ENCODE results near the genes DERA and LMO3.

DNA sequence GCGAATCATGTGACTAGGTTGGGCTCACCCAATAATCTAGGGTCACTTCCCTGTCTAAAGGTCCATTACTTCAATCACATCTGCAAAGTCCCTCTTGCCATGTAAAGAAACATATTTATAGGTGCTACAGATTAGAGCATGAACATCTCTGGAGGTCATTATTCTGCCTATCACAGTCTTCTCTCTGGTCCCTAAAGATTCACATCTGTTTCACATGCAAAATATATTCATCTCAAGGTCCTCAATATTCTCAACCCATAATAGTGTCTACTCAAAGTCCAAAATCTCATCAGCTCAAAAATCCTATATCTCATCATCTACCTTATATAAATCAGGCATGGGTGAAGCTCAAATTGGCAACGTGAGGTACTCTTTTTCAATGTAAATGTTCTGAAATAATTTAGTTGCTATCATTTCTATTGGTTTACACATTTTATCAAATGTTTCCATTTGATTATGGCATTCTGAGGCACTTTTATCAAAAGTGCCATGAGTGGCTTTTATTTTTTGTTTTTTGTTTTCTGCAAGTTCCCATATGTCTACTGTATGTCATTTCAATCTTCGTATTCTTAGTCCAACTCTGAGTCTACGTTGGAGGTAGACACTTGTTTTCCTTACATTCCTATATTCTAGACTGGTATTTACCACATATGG lies 22.2 kb downstream of the RERG start:
- PRO-cap, result no peak

GRCh38 chr12:15268985-15269198 lies 47.7 kb upstream of the RERG start:
- PRO-cap, result no peak

- PRO-cap, result no peak
Measured at GRCh38 chr12:15719380-15719596, 69.9 kb downstream of the EPS8 start.

GRCh38 chr12:15910866-15912029 lies at the start of gene DERA:
TSS of gene DERA (plus strand) at chr12:15911332.
- PRO-cap, result unidirectional peak, plus-strand start at chr12:15911183; unidirectional peak, plus-strand start at chr12:15911332; unidirectional peak, minus-strand start at chr12:15911576; unidirectional peak, minus-strand start at chr12:15911594

DNA sequence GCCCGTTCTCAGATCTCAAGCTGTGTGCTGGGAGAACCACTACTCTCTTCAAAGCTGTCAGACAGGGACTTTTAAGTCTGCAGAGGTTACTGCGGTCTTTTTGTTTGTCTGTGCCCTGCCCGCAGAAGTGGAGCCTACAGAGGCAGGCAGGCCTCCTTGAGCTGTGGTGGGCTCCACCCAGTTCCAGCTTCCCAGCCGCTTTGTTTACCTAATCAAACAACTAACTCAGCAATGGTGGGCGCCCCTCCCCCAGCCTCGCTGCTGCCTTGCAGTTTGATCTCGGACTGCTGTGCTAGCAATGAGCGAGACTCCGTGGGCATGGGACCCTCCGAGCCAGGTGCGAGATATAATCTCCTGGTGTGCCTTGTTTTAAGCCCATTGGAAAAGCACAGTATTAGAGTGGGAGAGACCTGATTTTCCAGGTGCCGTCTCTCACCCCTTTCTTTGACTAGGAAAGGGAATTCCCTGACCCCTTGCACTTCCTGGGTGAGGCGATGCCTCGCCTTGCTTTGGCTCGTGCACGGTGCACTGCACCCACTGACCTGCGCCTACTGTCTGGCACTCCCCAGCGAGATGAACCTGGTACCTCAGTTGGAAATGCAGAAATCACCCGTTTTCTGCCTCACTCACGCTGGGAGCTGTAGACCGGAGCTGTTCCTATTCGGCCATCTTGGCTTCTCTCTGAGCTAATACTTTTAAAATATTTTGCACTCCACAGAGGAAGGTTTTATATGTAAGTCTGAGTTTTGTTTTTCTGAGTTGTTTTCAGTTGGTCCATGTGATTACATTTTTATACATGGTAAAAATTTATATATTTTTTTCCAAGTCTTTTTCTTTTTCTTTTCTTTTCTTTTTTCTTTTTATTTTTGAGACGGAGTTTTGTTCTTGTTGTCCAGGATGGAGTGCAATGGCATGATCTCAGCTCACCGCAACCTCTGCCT lies 35.4 kb downstream of the MGST1 start:
- PRO-cap, result no peak

GRCh38 chr12:16604614-16605610 lies 1.1 kb downstream of the LMO3 start:
- PRO-cap, result no peak

- PRO-cap, result no peak
Measured at GRCh38 chr12:16605611-16606209, at the start of gene LMO3. TSS of gene LMO3 (minus strand) at chr12:16606162.

- PRO-cap, result no peak
Measured at GRCh38 chr12:18428791-18429254, 167.5 kb downstream of the PIK3C2G start.

DNA sequence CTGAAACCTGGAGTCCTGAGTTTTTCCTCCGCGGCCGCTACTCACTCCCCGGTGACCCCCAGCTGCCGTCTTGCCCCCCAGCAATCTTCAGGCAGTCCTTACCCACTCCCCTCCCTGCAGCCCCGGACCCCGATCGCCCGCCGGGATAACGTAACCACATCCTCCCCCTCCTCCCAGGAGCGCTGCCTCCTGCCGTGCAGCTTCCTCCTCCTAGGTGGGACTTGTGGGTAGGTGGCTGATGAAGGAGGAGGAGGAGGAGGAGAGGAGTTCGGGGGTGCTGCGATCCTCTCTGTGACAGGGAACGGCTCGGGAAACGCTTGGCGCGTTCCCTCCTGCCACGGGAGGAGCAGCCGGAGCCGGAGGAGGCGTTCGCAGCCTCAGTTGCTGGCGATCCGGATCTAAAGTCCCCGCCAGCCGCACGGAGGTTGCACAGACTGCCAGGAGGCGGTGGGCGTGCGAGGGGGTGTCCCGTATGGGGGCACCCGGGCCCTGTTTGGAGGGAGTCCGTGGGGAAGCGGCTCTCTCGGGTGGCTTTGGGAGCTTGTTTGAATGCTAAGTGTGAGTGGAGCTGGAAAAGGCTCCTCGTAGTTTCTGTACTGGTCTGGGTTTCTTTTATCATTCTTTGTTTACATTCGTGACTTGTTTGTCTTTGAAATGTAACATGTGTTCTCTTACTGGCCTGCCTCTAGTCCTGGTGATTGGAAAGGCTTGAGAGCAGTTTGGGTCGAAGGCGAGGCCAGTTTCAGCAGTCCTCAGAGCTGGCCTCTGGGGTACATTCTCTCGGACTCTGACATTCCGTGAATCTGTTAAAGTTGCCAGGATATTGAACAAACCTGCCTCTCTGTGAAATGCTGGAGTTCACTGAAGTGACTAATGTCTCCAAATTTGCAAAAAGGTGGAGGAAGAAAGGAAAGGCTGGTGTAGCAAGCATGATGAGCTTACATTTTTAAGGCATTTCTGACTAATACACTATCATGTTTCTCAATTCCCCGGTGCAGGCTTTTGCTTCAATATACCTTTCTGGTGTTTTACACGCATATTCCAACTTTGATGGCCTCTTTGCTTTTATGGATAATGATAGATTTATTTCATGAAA lies 1.3 kb downstream of the PLEKHA5 start:
- PRO-cap, result no peak

DNA sequence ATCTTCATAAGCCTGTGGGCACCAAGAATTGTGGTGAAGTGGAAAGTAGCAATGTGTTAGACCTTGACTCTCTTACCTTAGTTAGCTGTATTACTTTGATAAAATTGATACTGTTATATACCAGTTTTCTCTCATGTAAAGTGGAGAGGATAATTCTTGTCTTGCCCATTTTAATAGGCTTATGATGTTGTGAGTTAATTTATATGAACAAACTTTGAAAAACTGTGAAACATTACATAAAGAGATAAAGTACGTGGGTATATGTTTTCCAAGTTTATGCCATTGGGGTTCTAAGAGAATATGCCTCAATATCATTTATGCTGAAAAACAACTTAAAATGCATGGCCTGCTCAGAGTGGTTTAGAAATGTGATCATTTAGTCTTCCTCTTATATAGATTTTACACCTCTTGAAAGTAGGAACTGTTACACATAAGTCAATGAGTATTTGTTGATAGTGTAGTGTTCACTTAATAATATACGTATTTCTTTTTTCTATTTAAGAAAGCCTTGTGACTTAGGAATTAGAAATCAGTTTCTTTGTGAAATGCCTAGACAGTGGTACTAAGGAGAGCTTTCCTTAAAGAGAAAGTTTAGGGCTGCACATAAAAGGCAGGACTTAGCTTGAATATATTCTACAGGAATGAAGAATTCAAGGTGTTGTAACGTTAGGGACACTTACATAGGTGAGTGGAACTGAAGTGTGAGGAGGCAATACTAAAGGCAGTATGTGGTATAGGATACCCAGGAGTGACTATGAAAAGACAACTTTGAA lies 17.4 kb downstream of the PLEKHA5 start:
- PRO-cap, result no peak

- PRO-cap, result no peak
Measured at GRCh38 chr12:19217186-19217697, 87.7 kb downstream of the PLEKHA5 start.

DNA sequence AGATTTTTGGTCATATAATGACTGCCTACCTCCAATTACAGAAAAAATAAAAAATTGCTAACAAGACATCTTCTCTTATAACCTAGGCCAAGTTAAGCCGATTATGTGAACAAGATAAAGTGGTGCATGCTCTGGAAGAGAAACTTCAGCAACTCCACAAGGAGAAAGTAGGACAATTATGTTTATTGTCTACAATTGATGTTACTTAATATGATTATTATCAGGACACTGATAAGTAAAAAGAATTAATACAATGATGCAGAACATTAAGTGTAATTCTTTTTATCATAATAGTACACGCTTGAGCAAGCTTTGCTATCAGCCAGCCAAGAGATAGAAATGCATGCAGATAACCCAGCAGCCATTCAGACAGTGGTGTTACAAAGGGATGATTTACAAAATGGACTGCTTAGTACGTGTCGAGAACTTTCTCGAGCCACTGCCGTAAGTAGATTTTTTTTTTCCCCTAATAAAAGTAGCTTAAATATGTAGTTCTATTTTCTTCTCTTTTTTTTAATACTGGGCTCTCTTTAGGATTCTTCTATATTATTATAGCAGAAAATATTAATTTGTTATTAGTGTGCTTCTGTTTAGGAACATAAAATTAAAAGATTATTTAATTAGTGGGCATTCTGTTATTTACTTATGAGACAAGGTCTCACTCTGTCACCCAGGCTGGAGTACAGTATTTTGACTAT lies 116.9 kb upstream of the AEBP2 start:
- PRO-cap, result no peak

GRCh38 chr12:19526767-19527448 lies 87.6 kb downstream of the AEBP2 start:
- PRO-cap, result no peak

DNA sequence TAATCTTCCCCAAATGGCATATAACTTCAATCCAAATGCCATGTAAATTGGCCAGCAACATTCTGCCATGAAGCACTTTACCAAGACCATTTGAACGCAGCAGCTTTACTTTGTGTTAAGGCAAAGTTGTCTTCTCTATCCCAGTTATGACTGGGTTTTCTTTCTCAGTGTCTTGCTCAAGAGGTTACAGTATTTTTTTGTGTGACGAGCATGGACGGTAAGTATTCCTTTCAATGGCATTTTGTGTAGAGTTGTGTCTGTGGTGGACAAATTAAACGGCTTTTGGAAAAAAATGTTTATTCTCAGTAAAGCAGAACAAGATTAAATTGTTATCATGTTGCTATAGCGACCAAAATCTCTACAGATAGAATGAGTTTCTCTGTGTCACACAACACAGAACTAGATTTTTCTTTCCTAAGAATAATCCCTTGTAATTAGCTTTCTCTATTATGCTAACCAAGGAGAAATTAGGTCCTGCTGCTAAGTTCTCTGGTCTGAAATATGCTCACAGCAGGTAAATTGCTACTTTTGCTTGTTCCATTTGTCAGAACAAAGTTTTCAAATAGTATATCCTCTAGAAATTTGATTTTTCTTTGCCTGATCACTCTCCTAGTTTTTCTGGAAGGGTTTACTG lies 417.1 kb downstream of the AEBP2 start:
- PRO-cap, result no peak

- PRO-cap, result no peak
Measured at GRCh38 chr12:20040747-20041312, 327.5 kb upstream of the PDE3A start.

DNA sequence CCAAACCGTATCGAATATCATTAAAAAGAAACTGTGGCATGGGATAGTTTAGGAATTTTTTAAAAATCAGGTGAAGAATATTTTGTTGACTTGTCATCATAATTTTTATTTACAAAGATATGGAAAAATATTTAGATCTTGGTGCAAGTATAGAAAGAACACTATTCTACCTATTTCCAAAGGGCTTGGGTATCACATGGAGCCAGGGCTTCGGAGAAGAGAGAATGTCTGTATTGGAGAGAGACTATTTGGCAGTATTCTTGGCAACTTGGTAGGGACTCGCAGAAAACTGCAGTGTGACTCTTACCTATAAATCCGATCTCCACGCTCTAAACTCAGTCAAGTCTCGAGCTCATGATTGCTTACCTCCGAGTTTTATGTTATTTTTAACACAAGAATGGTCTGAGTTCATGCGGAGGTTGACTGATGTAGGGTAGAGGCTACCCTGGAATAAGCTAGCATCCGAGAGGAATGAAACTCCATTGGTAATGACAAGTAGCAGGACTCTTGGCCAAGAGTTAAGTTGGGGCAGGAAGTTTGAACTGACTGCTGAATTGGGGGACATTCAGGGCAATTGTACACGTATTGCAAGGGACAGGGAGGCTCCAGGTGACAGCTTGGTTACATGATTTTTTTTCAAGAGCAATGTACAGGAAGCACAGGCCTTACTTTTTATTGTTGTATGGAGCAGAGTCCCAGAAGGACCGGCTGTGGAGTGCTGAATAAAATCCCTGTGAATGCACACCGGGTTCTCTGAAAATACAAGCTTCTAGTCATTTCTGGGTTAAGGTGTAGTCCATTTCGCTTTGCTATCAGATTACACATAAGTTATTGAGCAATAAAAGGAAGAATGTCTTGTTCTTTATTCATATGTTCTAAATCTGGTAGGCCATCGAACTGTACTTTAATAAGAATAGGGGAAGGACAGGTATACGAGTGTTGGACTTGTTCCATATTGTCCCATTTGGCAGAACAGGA lies 52.0 kb downstream of the PDE3A start:
- PRO-cap, result no peak

- PRO-cap, result no peak
Measured at GRCh38 chr12:20421372-20421808, 53.1 kb downstream of the PDE3A start.

- PRO-cap, result no peak
Measured at GRCh38 chr12:20439637-20440199, 71.4 kb downstream of the PDE3A start.

GRCh38 chr12:21771774-21772390 lies 2.6 kb downstream of the KCNJ8 start:
- PRO-cap, result no peak

- PRO-cap, result no peak
Measured at GRCh38 chr12:21823612-21824135, 49.2 kb upstream of the KCNJ8 start.

All from pulmonary lymph node (tissue), 1 donor.